Renal cortical epithelial cell (primary cell): ENCODE measurements around a stretch of chr6.

DNA sequence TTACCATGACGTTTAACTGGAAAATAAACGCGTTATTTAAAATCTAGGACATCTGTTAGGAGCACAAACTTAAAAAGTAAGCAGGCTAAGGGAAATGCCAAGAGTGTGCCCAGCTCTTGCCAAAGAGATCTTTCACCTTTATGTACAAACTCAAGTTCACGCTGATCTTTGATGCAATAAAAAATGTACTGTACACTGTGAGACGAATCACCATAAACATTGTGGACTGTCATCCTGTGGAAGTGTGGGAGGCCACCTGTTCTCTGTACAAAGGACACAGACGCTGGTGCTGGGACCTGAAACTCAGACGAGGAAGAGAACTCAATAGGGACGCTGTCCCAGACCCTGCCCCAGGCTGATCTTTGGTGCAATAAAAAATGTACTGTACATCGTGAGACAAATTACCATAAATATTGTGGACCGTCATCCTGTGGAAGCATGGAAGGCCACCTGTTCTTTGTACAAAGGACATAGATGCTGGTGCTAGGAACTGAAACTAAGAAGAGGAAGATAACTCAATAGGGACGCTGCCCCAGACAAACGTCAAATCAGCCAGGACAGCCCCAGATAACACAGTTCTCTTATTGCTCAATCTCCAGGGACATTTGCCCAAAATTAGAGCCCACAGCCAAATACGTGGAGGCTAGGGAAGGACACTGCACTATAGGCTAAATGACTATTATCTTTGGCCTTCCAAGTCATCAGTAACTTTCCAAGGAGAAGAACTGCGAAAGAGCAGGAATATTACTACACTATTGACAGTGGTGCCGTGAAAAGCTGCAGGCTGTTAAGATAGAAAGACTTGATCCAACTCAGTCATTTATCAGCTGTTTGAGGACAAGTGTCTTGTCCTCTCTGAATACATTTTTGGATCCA is 312.8 kb upstream of the SGK1 start:
- RRBS: no CpG with 5 or more reads among the region's 15 CpGs

- RRBS: no CpG with 5 or more reads among the region's 2 CpGs
Observed at GRCh38 chr6:134640653-134640876, 309.3 kb downstream of the ALDH8A1 start.

DNA sequence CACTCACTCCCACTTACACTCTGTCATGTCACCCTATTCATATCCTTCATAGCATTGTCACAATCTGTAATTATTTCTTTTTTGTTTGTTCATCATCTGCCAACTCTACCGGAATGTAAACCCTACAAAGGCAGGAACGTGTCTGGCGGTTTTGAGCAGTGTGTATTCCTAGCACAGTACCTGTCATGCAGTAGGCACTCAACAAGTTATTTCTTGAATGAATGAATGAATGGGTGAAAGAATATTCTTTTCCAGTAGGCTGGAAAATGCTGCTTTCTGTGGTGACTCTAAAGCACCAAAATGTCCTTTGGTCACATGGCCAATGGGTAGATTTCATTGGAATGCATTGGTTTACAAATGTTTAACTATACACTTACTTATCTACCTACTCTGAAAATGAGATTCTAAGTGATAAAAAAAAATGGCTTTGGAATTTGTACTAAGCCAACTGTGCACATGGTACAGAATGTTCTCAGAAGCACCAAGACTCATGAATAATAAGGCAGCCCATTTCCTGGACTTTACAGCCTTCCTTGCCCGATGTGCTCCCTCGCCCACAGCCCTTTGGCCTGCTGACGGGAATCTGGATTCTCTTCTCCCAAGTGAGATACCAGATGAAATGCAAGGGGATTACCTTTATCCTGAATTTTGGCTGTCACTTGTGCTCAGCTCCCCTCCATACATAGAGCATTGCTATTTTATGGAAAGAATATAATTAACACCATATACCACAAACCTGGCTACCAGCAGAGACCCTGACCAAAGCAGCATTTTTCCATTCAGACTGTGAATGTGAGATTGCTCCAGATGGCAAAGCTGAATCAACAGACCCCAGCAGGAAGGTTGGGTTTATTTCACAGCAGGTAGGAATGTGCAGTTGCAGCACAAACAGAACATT is 273.3 kb downstream of the ALDH8A1 start:
- RRBS: no CpG with 5 or more reads among the region's 6 CpGs

- RRBS: no CpG with 5 or more reads among the region's 5 CpGs
Observed at GRCh38 chr6:134853606-134853959, 96.3 kb downstream of the ALDH8A1 start.

- RRBS: no CpG with 5 or more reads among the region's 8 CpGs
Observed at GRCh38 chr6:134930478-134931005, 19.4 kb downstream of the ALDH8A1 start.

GRCh38 chr6:135163254-135163582 is 17.9 kb upstream of the MYB start:
- RRBS: no CpG with 5 or more reads among the region's 3 CpGs

DNA sequence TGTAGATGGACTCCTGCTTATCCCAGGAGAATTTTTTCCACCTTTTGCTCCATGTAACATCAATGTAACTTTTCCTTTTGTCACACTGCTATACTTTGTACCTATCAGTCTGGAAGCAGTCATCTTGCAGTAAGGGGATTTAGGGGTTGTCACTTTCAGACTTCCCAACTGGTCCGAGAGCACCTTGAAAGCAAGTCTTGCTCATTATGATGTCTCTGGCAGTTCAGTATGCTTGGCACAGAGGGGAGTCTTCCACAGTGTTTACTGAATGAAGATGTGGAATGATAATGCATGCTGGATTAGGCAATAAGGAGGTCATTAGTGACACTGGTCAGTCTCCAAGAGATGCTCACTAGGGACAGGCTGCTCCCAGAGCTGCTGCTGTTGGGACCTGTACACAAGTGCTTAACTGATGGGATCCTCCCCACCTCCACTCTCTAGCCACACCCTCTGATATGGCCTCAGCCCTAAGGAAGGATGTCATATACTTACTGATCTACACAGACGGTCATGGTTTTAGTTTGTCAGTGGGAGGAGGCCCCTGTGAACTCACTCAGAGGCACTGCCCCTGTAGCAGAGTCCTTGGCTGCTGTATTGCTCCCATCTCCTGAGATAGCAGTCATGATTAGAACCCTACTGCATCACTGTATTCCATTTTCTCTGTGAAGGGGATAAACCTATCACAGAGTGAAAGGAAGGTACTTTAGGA is 73.3 kb downstream of the MYB start:
- RRBS: no CpG with 5 or more reads among the region's 2 CpGs

GRCh38 chr6:135498129-135499078 is 864 bp upstream of the AHI1 start:
- RRBS: no CpG with 5 or more reads among the region's 19 CpGs

DNA sequence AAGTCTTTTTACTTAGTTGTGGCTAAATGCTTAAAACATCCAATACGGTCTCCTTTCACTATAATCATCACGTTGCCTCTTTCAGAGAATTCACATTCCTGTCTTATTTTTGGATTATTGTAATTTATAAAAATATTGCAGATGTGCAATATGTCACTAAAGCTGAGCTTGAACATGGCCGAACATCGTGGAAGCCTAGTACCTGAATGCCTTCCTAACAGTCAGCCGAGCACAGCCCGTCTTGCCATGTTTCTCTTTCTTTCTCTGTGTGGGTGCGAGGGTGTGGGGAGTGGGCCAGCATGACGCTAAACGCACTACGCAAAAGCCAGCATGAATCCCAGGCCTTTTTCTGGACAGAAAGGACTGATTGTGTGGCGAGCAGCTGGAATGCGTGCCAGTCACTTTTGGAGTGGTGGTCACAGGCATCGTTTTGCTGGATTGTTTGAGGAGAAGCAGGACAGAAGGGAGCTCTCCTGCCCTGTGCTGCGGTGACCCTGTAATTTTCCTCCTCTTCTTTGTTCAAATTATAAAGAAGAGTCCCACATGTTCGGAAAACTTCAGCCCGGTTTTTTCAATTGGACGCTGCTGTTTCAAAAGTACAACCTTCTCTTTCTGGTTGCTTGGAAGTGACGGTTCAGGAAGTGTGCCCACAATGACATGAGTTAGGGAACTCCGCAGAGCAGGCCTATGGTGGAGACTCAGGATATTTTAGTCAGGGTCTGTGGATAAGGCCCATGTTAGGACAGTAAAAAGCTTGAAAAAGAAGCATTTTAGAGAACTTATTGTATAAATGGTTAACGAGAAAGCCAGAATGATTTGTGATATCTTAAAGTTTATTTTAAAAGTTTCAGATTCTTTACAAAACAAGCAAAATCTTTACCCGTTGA is 54.2 kb downstream of the PDE7B start:
- RRBS: no CpG with 5 or more reads among the region's 21 CpGs

- RRBS: no CpG with 5 or more reads among the region's 1 CpG
Observed at GRCh38 chr6:136012061-136012789, 160.7 kb downstream of the PDE7B start.

GRCh38 chr6:136068016-136068403 is 182.1 kb downstream of the MTFR2 start:
- RRBS: no CpG with 5 or more reads among the region's 8 CpGs

DNA sequence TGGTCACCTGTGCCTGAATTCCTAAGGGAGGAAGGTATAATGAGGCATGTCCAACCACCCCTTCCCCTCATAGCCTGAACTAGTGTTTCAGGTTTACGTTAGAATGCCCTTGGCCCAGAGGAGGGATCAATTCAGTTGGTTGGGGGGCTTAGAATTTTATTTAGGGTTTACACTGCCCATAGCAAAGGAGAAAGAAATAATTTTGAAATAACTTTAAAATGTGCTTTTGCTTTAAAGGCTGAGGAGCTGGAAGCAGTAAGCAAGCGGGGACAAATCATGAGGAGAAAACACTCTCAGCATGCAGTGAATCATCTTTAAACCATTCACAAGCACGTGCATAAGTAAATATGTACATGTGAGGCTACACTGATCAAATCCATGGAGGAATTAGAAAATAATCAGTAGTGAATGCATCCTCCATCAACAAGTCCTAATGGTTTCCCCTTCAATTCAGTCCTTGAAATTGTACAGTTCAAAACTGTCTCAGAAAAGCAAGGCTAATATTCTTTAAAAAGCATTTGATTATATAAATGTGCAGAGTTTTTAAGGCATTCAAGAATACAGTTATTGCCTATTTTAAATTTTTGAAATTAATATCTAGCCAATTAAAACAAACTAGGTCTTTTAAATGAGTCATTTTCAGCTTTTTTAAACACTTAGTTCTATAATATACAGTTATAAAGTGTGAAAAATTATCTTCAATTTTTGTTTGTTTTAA is 180.9 kb downstream of the MTFR2 start:
- RRBS: no CpG with 5 or more reads among the region's 3 CpGs

DNA sequence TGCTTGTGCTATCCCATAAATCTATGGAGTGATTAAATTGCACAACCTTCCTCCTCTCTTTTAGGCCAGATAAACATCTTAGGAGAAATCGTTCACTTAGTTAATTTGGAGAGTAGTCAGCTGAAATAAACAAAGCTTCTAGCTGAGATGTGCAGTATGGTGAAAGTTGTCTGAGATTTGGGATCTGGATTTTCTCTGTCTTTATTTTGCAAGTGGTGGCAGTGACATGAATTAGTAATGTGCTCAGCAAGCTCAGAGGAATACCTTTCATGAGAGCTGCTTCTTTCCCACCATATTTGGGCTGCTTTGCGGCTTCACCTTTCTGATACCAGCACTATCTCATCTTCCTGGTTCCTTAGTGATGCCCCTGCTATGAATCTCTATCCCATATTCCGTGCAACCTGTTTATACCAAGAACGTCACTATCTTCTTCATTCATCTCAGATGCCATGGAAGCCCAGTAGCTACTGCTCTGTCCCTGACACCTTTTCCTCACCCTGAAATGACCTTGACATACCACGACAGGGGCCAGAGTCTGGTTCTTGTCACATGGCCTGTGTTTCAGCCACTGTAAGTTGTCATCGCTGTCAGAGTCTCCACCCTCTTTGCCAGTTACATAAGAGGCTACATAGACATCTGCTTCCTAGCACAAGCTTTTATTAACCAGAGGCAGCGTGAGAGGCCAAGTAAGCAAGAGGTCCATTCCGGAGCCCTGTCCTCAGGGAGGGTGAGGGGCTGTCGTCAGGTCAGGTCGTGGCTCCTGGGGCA is 146.6 kb downstream of the MTFR2 start:
- RRBS: no CpG with 5 or more reads among the region's 10 CpGs

DNA sequence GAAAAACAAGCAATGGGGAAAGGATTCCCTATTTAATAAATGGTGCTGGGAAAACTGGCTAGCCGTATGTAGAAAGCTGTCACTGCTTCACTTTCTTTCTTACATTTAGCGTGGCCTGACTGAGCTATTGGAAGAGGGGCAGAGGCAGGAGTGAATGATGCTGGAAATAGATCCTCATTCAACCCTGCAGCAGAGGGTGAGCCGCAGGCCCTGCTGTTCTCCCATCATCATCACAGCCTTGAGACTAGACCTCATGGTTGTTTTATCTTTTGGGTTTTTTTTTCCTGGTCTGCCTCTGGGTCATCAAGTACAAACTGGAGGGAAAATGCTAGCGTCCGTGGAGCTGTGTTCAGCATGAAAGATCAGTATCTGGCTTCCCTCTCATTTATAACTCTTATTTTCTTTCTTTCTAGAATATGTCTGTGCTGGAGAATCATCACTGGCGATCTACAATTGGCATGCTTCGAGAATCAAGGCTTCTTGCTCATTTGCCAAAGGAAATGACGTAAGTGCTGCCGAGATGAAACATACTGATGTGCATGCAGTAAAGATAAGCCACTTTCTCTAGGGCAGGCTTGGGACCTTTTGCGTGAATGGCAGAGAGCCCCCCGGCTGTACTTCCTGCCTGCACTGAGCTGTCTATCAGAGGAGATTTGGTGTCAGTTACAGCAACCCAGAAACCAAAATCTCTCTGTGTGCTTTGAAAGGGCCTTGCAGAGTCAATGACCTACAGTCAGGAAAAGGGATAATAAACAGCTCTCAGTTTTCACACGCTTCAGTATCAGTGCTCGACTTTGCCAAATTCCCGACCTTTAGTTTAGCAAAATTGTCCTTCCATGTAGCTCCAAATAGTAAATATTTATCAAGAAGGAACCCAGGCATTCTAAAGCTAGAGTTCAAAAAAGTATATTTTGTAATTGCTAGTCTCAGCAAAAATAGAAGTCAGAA is 76.5 kb downstream of the MTFR2 start:
- RRBS: no CpG with 5 or more reads among the region's 14 CpGs

DNA sequence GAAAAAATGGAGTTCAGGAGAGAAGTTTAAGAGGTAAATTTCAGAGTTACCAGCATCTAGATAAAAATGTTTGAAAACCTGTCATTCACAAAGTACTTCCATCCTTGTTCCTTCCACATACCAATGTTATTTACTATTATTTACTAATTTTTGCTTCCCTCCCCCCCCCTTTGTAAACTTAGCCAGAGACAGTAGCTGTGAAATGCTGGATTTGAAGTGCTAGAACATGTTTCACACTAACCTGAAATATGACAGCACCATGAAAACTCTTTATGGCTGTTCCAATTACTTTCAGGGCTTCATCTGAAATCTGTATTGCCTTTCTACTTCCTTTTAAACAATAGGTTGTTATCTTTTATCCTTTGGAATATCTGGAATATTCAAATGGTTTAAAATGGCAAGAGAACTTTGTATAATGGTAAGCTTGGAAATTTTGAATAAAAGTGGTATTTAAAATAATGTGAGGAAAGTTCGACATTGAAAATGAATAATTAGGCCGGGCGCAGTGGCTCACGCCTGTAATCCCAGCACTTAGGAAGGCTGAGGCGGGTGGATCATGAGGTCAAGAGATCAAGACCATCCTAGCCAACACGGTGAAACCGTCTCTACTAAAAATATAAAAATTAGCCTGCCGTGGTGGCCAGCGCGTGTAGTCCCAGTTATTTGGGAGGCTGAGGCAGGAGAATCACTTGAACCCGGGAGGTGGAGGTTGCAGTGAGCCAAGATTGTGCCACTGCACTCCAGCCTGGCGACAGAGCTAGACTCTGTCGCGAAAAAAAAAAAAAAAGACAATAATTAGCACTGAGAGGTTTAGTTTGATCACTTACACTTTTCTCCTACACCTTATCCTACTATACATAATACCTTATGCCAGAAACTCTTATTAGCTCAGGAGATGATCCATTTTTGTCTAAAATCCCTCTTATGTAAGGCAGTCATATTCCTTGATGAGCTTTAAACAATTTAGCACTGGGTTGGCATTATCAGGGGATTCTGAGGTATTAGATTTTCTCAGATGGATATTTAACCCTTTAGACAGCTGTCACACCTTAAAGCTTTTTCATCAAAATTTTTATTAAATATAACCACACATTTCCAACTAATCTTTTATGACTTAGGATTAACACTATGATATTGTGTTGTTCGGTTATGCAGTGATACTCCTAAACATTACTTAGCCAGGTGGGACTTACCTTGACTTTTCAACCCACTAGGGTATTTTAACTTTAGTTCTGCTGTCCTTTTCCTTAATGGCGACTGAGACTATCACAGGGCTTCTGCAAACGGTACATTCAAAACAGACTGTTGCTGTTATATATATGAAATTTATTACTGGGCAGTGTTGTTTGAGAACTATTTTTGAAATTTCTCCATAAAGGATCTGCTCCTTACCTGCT is 3.5 kb upstream of the MTFR2 start:
- RRBS: no CpG with 5 or more reads among the region's 17 CpGs

- RRBS: no CpG with 5 or more reads among the region's 61 CpGs
Observed at GRCh38 chr6:136288617-136289520, 777 bp downstream of the BCLAF1 start.

DNA sequence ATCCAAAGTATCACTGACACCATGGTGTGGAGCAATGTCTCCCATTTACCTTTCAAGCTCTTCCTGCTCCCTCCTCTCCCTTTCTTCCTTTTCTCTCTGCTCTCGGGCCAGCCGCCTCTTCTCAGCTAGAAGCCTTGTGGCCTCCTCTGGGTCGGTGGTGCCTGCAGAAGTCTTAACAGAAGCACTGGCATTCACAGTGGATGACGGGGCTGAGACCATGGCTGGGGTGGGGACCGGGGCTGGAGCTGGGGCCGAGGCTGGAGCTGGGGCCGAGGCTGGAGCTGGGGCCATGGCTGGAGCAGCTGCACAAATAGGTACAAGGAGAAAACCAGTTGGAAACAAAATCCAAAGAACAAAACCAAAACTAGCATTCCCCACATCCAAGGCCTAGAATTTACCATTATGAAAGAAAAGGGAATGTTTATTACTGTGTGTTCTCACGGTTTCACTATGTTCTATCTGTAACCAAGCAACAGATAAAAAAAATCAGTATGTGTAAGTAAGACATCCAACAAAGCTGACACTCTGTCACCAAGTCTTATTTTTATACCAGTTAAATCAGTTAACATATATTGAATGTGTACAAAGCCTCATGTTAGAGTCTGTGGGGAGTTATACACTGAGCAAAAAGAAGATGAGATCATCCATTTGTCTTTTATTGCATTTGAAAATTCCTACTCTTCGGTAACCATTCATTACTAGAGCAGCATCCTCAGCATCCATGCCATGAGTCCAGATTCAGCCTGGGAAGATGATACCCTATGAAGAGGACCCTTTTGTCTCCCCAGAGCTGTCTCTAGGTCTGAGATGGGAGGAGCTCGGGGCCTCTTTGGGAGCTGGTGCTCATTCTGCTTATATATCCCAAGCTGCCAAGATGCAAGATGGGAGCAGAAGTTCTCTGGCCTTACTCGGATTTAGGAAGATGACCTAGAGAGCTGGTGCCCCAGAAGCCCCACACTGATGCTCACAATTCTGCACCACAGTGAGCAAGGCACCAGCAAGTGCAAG is 73.1 kb upstream of the BCLAF1 start:
- RRBS: no CpG with 5 or more reads among the region's 11 CpGs

GRCh38 chr6:136510643-136511111 is 39.5 kb downstream of the MAP7 start:
- RRBS: no CpG with 5 or more reads among the region's 5 CpGs

DNA sequence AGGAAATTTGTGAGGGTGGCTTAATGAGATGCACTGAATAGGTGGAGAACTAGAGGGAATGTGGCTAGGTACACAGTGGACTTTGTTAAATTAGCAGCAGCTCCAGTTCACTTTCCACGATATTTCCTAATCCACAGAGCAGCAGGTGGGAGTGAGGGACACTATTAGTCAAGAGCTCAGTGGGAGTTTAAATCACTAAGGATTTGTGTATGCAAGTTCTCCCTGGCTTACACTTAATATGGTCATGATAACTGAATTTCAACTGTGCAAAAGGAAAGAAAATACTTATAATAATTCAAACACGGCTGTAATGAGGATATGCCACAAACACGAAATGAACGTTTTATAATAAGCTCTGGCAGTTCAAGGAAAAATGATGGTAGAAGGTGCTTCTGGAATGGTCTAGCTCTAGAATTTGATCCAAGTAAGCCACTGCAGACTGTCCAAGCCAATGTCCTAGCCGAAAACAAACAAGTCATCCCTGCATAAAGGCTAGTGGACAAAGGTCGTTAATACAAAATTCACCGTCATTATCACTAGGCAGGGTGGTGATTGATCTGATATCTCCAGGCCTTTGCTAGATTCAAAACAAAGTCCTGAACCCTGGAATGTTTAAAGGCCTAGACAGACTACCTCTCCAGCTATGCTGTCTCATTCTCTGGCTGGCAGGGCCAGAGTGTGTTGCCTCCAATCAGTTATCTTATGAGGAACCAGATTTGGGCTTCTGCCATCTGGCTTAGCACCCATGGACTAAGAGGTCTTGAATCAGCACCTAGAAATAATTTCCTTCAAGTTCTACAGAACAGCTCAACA is 38.5 kb downstream of the MAP7 start:
- RRBS: no CpG with 5 or more reads among the region's 7 CpGs

- RRBS: no CpG with 5 or more reads among the region's 3 CpGs
Observed at GRCh38 chr6:136552921-136553519, 2.8 kb upstream of the MAP7 start.